Peyer's patch (tissue), 4 donors: ENCODE measurements around the genes SAR1B, CXCL14, SMIM32, MYOT and NME5.

GRCh38 chr5:134523904-134524109, 1.7 kb upstream of the JADE2 start:
- PRO-cap: no peak
- RAMPAGE, long total RNA, 4 experiments: no peak in any of the 4 experiments

DNA sequence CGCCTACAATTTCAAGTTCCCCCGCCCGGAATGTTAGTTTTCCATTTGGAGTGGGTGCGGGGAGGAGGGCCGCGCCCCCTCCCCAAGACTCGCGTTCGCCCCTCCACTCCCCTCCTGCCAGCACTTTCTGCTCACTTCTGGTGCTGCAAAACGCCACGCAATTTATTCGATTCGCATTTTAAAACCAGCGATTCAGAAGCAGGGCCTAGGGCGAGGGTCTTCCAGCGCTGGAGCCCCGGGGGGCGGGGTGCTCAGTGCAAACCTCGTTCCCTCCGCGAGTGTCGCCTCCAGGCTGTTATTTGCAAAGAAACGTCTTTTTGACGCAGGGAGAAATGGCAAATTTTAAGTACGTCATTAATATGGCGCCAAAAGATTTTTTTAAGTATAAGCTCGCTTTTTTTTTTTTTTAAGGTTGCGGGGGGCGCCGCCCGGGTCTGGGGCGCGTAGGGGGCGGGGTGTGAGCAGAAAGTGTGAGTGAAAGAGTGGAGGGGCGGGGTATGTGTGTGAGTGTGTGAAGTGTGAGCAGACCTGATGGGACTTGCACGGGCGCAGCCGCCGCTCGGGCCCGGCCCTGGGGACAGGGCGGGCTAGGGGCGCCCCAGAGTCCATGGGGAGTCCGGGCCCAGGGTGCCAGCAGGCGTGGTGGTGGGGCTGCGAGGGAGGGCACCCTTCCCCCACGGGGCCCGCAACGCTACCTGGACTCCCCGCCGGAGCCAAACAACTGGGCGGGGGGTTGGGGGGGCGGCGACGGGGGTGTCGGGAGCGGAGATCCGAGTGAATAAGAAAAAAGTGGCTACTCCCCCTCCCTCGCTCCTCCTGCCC, 488 bp upstream of the JADE2 start:
- PRO-cap: bidirectional peak, plus-strand start at position 525 of the sequence, minus-strand start at position 579 of the sequence; bidirectional peak, plus-strand start outside the sequence, minus-strand start at position 719 of the sequence
- RAMPAGE, long total RNA, 4 experiments: no peak in any of the 4 experiments

DNA sequence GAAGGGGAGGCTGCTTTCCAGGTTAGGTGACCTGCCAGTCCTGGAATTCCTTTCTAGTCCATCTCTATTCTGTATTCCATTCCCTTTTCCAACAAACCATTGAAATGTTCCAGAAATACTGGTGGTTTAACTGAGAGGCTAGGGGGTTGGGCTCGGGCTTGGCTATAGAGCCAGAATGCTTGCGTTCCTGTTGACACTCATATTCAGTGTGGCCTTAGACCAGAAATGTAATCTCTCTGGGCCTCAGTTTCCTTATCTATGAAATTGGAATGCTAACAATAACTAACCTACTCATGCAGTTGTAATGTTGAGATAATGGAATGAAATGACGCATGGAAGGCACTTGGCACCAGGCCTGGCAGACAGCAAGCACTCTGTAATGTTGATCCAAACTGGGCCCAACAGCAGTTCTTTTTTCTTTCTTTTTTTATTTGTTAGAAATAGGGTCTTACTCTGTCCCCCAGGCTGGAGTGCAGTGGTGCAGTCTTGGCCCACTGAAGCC, 26.8 kb downstream of the JADE2 start:
- PRO-cap: no peak
- RAMPAGE, long total RNA, 4 experiments: no peak in any of the 4 experiments

GRCh38 chr5:134578214-134578710, 52.8 kb downstream of the JADE2 start:
- PRO-cap: no peak
- RAMPAGE, long total RNA, 4 experiments: no peak in any of the 4 experiments

DNA sequence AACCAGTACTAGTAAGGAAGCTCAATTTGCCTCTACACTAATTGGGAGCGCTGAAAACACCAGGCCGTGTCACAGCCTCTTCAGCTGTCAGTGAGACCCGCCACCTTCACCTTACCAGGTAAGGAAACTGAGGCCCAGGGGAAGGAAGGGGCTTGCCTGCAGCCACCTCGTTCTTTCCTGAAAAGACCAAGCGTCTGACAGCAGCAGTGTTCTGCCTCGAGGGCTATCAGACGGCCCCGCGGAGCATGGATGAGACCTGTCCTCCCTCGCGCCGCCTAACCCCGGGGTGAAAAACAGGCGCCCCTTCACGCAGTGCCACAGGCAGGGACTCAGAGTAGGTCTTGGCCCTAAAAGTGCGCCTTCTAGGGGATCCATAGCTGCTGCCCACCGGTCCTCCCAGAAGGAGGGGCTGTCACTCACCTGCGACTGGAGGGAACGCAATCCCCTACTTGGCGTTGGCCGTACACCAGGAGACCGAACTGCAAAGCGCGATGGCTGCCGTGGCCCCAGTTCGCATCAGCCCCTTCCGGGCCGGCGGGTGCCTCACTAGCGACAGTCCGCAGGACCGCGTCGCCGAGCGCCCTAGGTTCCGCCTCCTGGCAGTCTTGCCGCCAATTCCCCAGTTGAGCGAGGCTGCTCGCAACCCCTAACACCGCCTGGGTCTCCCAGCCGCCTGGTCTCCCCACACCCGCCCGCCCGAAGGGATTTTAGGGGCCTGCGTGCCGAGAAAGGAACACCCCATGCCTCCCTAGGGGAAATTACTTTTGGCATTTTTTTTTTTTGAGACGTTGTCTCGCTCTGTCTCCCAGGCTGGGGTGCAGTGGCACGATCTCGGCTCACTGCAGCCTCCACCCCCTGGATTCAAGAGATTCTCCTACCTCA, at the start of gene SAR1B:
TSS of gene SAR1B (minus strand) at position 521 of the 882 bp plus-strand sequence.
- PRO-cap: bidirectional peak, plus-strand start at position 614 of the sequence, minus-strand start at position 518 of the sequence
- RAMPAGE, long total RNA, 4 experiments: start-site peak on the minus strand in 4 of 4 experiments, centred at positions 493 to 504 of the sequence, 7 to 1,394 reads per replicate

DNA sequence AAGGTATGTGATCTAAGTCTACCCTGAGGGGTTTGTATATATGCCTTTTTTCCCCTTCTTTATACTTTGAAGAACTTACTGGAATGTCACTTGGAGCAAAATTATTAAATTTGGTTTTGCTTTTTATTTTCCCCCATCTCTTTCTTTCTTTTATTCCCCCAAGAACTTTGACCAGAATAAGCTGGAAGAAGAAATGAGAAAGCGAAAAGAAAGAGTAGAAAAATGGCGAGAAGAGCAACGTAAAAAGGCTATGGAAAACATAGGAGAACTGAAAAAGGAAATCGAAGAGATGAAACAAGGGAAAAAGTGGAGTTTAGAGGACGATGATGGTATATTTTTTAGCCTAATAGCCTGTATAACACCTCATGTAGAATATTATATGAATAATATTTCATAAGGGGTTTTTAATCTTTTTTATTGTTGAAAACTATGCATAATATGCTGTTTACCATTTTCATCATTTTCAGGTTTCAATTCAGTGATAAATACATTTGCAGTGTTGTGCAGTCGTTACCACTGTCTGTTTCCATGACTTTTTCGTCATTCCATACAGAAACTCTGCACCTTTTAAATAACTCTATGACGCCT, 15.0 kb downstream of the DDX46 start:
- PRO-cap: no peak
- RAMPAGE, long total RNA, 4 experiments: start-site peak on the plus strand in 1 of 4 experiments, centred at position 257 of the sequence, 22 reads per replicate

GRCh38 chr5:135031148-135031802, 2.8 kb downstream of the PITX1 start:
- PRO-cap: no peak
- RAMPAGE, long total RNA, 4 experiments: no peak in any of the 4 experiments

GRCh38 chr5:135336702-135337848, 62.0 kb downstream of the MACROH2A1 start:
- PRO-cap: no peak
- RAMPAGE, long total RNA, 4 experiments: no peak in any of the 4 experiments

DNA sequence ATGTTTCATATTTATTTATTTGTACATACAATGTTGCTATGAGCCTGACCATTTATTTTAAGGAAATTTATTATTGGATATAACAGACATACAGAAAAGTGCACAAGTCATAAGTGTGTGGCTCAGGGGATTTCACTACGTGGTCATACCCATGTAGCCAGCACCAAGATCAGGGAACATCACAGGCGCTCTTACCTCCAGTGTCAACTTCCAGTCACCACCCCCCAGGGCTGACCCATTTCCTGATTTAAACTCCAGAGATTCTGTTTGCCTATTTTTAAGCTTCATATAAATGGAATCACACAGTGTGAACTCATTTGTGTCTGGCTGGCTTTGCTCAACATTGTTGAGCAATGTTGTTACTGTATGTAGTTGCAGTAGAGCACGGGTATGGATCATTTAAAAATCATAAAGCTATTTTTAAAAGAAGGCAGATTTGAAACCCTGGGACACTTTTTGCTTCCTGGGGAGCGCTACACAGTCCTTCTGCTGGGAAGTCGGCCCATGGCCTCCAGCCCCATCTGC, 13.6 kb downstream of the DCANP1 start:
- PRO-cap: no peak
- RAMPAGE, long total RNA, 4 experiments: no peak in any of the 4 experiments

- PRO-cap: unidirectional peak, minus-strand start at chr5:135579011
- RAMPAGE, long total RNA, 4 experiments: start-site peak on the minus strand in 3 of 4 experiments, at chr5:135578991-135578999 at its widest, 27 to 194 reads per replicate
Observed at GRCh38 chr5:135578589-135579320, at the start of gene CXCL14. TSS of gene CXCL14 (minus strand) at chr5:135578991.

DNA sequence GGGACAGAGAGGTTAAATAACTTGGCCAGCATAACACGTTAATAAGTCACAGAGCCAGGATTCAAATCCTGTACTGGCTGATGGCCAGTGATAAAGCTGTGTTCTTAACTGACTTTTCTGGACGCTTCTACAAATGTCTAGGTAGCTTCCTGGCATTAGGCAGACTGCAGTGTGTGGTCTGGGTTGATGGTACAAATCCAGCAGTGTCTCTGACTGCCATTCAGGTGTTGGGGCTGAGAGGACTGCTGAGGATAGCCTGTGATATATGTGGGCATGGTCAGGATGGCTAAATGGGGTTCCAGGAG, 125.9 kb upstream of the CXCL14 start:
- PRO-cap: no peak
- RAMPAGE, long total RNA, 4 experiments: no peak in any of the 4 experiments

GRCh38 chr5:136020547-136021115, 8.2 kb upstream of the TGFBI start:
- PRO-cap: no peak
- RAMPAGE, long total RNA, 4 experiments: no peak in any of the 4 experiments

GRCh38 chr5:136070466-136071467, 42.0 kb downstream of the TGFBI start:
- PRO-cap: no peak
- RAMPAGE, long total RNA, 4 experiments: no peak in any of the 4 experiments

- PRO-cap: no peak
- RAMPAGE, long total RNA, 4 experiments: no peak in any of the 4 experiments
Observed at GRCh38 chr5:136106533-136106732, 26.2 kb upstream of the SMAD5 start.

DNA sequence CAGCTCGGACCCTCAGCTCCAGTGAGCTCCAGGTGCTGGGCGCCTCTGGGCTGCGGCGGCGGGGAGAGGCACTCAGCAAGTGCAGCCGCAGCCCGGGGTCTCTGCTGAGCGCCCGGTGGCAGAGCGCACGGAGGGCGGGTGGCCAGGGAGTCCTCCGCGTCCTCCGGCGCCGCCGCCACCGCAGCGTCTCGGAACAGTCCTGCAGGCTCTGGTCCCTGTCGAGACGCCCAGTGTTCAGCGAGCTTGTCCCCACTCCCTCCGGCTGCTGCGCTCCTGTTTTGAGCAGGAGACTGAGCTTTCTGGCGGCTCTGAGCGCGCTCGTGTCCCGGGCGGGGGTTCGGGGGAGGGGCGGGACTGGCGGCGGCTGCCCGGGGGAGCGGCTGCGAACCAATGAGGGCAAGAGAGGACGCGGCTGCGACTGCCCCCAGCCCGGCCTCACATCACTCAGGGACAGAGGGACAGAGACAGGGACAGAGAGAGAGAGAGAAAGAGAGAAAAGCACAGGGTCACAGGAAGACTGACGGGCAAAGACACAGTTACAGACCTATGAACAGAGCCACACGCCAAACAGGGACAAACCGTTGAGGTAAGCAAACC, at the start of gene SMIM32:
TSS of gene SMIM32 (minus strand) at position 304 of the 597 bp plus-strand sequence.
- PRO-cap: bidirectional peak, plus-strand start at position 473 of the sequence, minus-strand start at position 392 of the sequence
- RAMPAGE, long total RNA, 4 experiments: start-site peak on the plus strand in 1 of 4 experiments, centred at position 424 of the sequence, 9 reads per replicate; start-site peak on the minus strand in 3 of 4 experiments, centred at positions 289 to 318 of the sequence, 8 to 11 reads per replicate

GRCh38 chr5:136810359-136810845, 445.1 kb upstream of the TRPC7 start:
- PRO-cap: no peak
- RAMPAGE, long total RNA, 4 experiments: no peak in any of the 4 experiments

DNA sequence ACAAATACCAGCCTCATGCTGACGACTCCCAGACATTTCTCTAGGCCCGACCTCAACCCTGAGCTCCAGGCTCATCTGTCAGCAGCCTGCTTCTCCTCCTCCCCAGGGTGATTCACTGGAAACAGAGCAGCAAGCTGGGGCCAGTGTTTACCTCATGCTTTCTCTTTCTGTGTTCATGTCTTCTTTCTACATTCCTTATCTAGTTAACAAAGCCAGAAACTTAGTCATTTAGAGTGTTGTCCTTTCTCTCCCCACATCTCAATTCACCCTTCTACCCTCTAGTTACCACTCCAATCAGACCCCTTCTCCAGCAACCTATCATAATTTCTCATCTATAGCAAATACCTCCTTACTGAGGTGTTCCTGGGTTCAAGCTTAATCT, 312.0 kb downstream of the SPOCK1 start:
- PRO-cap: no peak
- RAMPAGE, long total RNA, 4 experiments: no peak in any of the 4 experiments

DNA sequence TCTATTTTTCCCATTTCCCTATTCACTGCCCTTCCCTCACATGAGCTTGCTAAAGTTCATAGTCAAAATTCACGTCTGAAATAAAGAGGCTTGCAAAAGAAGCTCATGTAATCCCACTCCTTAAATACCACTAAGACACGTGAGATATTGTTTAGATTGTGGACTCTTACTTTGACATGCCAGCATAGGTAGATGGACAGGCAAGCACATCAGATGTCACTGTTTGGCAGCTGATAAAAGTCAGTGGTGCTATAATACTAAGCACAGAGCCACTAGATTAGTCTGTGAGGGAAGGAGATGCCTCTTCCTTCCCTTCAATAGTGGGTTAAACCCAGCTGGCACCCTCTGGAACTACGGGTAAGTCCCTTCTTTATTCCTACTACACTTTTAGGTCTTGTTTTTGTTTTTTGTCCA, at the start of gene MYOT:
TSS of gene MYOT (plus strand) at position 264 of the 414 bp plus-strand sequence.
- PRO-cap: no peak
- RAMPAGE, long total RNA, 4 experiments: no peak in any of the 4 experiments

DNA sequence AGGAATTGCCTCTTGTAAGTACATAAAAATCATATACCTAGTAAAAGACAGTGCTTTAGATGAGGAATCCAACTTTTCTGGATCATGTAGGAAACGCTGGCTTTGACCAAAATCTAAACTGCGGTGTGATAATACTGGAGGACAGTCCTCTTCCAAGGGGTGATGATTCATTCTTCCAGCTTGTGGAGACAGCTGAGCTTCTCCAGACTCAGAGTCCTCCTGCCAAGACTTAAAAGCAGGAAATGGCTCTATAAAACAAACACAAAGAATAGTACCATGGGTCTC, 64.8 kb downstream of the PKD2L2 start:
- PRO-cap: no peak
- RAMPAGE, long total RNA, 4 experiments: no peak in any of the 4 experiments

DNA sequence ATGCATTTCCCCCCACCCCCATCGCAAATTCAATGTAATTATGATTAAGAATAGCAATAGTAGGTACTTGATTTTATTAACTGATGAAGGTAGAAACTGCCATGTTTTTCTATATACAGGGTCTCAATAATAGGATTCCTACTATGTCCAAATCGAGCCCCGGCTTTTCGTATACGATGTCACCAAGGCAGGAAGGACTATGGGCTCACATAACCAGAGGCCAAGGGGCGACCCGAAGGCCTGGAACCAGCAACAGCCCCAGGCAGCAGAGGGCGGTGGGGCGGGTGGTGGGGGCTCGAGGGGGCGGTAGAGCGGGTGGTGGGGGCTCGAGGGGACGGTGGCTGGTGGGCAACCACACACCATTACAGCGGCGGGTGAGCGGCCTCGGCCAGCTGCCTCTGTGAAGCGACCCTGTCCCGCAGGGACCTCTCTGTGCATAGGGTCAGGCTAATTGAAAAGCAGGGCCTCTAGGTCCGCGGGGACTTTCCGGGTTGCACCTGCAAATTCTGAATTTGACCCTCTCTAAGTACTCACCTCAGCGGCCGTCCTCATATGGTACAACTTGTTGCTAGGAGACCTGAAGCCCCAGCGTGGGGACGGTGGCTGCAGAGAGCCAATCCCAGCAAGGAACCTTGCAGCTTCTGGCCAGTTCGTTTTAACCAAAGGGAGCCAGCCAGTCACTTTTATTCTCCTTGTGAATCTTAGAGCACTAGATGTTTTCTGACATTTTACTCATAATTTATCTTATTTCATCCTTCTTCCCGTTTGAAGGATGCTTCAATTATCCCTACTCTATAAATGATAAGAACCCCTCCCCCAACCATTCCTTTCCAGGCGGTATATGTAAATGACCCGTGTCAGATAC, at the start of gene NME5:
TSS of gene NME5 (minus strand) at position 592 of the 865 bp plus-strand sequence.
- PRO-cap: no peak
- RAMPAGE, long total RNA, 4 experiments: no peak in any of the 4 experiments